GM19240 (cell line): ENCODE results near the gene RGS18.

DNA sequence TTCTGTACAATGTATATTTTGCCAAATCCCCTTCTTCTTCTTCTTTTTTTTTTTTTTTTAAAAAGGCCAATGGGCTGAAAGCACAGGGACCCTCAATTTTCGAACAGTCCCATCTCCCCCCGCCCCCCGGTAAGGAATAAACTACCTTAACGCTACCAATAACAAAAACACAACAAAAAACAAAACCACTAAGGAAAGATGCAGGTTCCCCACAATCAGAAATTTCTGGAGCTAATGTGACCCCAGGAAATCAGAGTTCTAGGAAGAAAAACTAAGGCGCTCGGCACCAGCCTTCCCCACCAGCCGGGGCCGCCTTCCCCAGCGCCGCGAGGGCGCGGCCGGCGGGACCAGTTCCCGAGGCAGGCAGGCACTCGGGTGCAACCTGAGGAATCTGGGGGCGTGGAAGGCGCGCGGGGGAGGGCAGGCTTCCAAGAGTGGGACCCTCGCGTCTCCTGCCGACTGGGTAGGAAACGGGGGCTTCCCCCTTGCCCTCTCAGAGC lies 661 bp downstream of the ARPC5 start:
- RRBS = 2% methylated on average over 8 of the region's 25 CpGs

- RRBS = no CpG with 5 or more reads among the region's 3 CpGs
These were observed 95.1 kb downstream of the RGL1 start for GRCh38 chr1:183900012-183900399.

DNA sequence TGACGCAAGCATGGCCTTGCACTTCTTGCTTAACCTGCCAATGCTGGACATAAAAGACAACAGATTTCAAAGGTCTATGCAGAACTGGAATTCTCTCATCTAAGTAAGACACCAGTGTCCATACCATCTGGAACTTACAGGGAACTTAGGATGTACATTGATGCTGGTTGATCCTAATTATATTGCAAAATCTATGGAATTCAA lies 2.6 kb downstream of the COLGALT2 start:
- RRBS = no CpG with 5 or more reads among the region's 1 CpG

DNA sequence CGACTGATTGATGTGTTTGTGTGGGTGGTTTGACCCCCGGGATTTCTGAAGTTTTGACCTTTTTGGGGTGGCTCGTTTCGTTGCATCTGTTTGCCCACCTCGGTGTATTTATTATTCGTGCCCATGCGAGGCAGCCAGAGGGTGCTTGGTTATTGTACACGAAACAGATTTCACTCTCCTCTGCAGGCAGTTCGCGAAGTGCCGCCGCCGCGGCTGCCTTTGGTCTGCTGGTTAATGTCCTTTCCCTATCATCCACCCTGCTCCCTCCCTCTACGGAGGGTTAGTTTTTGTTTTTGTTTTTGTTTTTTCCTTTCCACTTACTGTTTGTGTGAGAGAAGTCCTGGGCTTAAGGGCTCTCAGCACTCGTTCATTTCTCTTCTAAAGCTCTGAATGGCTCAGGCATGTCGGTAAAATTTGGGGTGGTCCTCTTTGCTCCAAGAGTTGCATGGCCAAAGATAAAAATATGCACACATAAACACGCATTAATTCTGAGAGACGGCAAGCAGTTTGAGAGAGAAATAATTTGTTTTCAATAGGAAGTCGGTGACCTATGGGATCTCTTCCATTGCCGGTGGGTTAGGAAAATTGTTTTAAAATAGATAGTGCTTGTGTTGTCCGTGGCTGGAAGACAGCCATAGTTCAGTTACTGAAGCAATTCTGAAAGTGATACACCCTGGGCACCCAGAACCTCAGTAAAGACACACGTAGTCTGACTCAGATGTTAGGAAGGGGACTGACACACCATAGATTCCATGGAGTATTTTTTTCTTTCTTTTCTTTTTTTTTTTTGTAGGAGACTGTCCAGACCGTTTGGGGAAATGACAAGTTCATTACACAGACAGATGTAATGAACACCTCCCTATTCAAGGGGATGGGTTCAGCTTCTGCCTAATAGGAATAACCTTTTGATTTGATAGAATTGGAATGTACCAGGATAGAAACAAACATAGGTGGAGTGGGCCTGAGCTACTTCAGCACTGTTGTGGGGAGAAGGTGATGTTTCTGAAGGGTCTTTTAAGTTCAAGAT lies 1.3 kb downstream of the C1orf21 start:
- RRBS = no CpG with 5 or more reads among the region's 24 CpGs

DNA sequence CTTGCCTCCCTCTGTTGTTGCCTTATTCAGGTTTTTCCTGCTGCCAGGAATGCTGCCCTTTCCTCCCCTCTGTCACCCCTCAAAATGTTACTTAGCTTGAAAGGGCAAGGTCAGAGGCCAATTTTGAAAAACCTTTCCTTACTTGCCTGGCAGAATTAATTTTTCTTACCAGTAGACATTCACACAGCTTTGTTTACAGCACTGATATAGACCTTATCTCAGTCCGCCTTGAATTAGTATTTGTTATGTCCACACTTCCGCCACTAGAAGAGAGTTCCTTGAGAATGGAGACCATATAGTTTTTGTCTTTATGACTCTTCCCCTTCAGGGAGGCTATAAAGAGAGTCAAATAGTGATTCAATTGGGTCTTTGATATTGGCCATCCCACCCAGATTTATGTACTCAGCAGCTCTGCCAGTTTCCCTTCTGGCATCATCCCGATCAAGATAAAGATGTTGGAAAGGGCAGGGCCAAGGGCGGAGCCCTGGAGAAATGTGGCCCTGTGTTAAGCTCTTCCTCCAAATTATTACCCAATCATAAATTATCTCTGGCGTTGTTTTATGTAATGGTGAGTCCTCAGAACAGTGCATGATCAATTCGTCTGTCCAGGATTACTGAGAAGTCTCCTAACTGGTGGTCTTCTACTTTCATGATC lies 38.9 kb downstream of the C1orf21 start:
- RRBS = no CpG with 5 or more reads among the region's 6 CpGs

GRCh38 chr1:184504435-184504650 lies 117.5 kb downstream of the C1orf21 start:
- RRBS = no CpG with 5 or more reads among the region's 4 CpGs

GRCh38 chr1:184635194-184636032 lies 119.2 kb downstream of the EDEM3 start:
- RRBS = no CpG with 5 or more reads among the region's 9 CpGs

- RRBS = 17% methylated on average over 1 of the region's 59 CpGs
These were observed 90.3 kb downstream of the EDEM3 start for GRCh38 chr1:184663898-184665160.

GRCh38 chr1:184971530-184972231 lies 2.6 kb downstream of the NIBAN1 start:
- RRBS = no CpG with 5 or more reads among the region's 8 CpGs

DNA sequence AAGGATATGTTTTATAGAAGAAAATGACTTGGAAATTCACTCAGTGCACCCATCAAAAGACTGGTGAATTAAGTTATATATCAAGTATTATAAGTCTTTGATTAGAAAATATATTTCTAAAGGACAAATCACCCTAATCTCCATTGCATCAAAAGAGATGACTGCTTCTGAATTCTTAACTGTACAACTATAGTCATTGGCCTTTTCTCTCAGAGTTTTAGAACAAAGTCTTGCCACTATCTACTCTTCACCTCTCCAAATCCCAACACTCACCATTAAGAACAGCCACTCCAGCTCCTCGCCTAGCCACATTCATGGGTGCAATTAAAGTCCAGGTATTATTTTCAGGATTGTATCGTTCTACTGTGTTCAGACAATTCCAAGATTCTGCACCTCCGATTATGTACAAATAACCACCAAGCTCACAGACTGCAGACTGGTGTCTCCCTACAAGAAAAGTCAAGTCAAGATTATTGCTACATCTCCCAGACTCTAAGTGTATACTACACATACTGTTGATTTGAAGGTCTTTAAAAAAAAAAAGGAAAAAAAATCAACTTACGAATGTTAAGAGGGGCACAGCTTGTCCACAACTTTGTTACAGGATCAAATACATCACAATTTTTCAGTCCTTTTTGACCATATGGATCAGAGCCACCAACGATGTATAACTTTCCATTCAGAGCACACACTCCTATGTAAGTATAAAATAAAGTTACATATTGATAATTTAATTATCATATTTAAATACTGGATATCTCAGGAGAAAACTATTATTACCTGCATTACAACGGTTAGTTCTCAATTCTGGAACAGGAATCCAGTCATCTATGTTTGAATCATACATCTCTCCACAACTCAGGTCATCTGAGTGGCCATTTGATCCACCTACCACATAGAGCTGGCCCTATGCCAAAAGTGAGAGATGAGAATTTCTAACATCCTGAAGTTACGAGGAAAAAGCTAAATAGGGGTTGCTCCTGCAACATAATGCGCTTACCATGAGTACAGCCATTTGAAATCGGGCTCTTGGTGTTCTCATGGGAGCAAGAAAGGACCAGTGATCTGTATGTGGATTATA lies 17.3 kb downstream of the IVNS1ABP start:
- RRBS = no CpG with 5 or more reads among the region's 9 CpGs

GRCh38 chr1:185488694-185489561 lies 171.9 kb upstream of the IVNS1ABP start:
- RRBS = no CpG with 5 or more reads among the region's 8 CpGs

DNA sequence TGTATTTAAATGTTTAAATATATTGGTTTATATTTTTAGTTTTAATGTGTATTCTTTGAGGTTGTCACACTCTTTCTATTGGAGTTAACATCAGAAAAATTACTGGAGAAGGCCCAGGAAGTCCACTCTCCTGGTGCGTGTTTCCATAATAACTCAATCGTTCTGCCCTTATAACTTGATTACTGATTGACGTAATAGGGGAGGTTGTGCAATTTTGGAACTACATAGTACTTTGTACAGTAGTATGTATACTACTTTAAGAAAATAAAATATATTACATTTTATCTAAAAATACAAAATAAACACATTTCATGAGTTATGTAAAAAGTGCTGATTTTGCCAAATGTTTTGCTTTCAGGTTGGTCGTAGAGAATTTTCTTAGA lies 5.7 kb downstream of the PLA2G4A start:
- RRBS = no CpG with 5 or more reads among the region's 4 CpGs

DNA sequence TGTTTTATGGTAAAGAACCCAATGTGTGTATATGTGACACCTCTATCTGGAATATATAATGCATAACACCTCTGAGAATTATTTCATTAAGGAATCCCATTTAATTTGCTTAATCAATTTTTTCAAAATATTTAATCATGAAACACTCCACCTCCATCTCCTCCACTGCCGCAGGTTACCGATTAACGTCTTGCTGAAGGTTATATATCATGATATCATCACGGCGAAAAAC lies 402.3 kb upstream of the RGS18 start:
- RRBS = no CpG with 5 or more reads among the region's 5 CpGs

GRCh38 chr1:192158075-192158835 lies at the start of gene RGS18:
TSS of gene RGS18 (plus strand) at chr1:192158462.
- RRBS = no CpG with 5 or more reads among the region's 3 CpGs

DNA sequence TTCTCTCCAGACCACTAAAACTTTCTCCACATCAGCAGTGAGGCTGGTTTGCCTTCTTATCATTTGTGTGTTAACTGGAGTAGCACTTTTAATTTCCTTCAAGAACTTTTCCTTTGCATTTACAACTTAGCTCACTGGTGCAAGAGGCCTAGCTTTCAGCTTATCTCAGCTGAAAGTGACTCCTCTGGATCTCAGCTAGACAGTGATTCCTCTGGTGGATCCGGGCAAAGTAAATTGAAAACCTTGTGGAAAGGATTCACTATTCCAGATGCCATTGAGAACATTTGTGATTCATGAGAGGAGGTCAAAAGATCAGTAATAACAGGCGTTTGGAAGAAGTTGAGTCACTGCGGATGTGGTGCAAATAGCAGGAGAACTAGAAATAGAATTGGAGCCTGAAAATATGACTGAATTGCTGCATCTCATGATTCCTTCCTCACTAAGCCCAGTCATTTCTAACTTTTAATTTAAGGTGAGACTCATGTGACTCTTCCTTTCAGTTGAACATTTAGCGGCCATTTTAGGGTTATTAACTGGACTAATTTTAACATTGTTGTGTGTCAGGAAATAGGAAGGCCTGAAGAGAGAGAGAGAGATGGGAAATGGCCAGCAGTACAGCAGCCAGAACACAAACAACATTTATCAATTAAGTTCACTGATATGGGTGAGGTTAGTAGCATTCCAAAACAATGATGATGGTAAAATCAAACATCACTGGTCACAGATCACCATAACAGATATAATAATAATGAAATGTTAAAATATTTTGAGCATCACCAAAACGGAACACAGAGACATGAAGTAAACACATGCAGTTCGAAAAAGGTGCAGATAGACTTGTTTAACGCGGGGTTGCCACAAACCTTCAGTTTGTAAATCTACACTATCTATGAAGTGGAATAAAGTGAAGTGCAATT lies 16.0 kb upstream of the RGS1 start:
- RRBS = no CpG with 5 or more reads among the region's 8 CpGs

DNA sequence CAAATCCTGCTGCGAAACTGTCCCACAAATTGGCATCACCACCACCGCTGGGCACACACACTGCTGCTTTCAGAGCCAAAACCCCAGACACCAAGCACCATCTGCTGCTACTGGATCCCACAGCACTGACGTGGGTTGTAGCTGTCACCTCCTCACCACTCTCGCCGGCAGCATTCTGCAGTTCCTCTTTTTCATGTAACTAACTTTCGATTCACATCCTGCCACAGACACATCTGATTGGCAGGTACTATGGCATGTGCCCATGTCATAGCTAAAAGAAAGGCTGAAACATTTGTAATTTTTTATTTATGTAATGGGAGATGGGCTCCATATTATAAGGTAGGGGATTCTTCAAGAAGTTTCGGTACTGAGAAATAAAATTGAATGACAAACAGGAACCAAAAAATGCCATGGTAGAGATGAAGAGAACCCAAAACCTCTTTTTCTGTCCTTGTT lies 26.8 kb upstream of the RGS13 start:
- RRBS = no CpG with 5 or more reads among the region's 7 CpGs

DNA sequence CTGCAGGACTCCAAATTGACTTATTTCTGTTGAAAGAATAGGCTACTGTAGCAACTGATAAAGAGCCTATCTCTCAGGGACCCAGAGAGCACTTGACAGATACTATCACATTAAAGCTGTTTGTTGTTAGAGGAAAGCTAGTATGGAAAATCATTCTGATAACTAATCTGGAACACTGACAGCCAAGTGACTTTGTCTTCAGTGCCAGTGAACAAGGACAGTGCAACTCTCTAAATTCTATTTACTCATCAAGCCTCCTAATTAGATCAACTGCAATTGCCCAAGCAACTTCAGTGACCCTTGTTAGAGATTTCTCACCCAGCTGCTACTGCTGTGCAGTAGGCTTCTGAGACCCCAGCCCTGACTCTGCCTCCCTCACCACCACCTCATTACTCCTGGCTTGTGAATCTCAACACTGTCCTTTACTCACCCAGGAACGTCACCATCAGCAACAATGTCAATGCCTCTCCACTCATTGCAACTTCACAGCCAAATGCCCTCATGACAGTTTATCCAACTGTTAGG lies 7.4 kb upstream of the RGS13 start:
- RRBS = no CpG with 5 or more reads among the region's 1 CpG

DNA sequence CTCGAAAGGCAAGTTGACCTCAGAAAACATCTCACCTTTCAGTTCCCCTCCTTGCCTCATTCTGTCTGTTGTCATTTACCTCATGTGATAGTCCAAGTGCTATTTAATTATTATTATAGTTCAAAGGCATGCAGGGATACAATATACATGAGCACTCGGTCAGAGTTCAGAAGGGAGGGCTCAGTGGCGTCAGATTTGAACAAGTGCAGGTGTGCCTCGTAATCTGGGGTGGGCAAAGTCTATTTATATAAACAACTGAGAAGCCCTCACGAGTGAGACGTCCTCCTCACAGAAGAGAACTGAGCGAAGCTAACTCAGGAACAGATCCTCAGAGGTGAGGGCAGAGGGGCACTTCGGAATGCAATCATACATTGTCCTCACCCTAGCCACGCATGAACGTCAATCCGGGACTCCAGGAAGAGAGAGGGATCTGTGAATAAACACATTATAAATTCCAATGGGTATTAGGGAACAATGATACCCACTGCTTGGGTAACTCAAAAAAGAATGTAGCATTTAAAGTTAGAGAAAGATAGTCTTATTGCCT lies 127.0 kb upstream of the B3GALT2 start:
- RRBS = no CpG with 5 or more reads among the region's 11 CpGs

- RRBS = no CpG with 5 or more reads among the region's 5 CpGs
These were observed 882.9 kb upstream of the B3GALT2 start for GRCh38 chr1:194069296-194069629.

DNA sequence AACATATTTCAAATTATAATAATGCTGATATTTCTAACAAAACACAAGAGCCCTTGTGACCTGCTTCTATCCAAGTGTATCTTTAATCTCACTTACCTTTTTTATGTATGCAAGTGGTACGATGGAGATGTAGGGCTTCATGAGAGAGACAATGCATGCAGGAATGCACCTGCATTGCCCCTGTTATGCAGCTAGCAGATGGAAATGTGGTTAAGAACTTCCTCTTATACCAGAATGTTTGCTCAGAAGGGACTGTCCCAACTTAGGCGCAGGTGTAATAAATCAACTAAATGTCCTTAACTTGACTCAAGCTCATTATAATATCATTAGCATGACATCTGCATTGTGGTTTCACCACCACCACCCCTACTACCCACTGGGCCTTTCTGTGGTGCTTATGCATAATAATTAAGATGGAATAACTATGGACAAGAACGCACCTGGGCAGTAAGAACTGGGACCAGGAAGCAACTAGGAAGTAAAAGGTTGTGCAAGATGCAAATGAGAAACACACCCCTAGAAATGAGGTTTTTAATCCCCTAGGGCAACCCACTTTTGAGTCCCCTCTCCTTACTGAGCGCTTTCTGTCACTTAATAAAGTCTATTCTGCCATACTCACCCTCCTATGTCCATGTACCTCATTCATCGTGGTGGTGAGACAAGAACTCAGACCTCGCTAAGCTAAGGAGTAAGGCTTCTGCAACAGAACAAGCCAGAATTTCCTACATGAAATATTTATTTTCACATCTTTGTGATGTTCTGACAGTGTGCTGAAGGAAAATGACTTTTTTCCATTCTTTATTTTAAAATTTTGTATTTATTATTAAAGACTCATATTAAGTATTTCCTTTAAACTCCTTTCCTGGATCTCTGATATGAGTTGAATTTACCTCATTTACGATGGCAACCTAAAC lies 1103.3 kb upstream of the B3GALT2 start:
- RRBS = no CpG with 5 or more reads among the region's 7 CpGs